Astrocyte (in vitro differentiated cells and primary cell): ENCODE measurements around the genes P4HA2, CCNI2 and SOWAHA.

- PRO-cap: no peak
- RRBS, 2 experiments: no CpG with 5 or more reads among the region's 14 CpGs
Measured at GRCh38 chr5:130818048-130818466, 347.0 kb downstream of the HINT1 start.

- PRO-cap: no peak
- RRBS, 2 experiments: no CpG with 5 or more reads among the region's 6 CpGs
Measured at GRCh38 chr5:131361197-131361611, 97.4 kb downstream of the CDC42SE2 start.

- PRO-cap: no peak
- RRBS, 2 experiments: no CpG with 5 or more reads among the region's 3 CpGs
Measured at GRCh38 chr5:131363946-131364503, 100.2 kb downstream of the CDC42SE2 start.

DNA sequence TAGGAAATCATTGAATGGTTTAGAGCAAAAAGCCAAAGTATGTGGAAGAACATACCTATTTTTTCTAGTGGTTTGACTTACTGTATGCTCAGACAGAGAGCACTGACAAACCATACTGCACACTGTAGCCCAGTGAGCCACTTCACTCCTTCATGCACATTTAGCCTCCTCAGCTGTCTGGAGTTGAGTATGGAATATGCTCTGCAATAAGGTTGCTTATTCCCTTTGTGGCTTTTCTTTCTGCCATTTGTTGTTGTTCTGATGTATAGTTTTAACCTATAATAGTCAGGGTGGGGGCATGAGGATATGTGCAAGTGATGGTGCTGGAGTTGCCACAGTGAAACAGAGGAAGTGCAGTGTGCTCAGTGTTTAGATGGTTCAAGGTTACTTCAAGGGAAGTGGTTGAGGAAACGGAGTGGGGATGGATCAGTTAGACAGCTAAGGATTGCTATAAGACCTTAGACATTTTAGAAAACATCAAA lies 100.7 kb downstream of the CDC42SE2 start:
- PRO-cap: no peak
- RRBS, 2 experiments: no CpG with 5 or more reads among the region's 1 CpG

- PRO-cap: no peak
Measured at GRCh38 chr5:131983248-131983454, 28.3 kb downstream of the ACSL6 start.

GRCh38 chr5:132001522-132002689 lies 9.6 kb downstream of the ACSL6 start:
- PRO-cap: no peak
- RRBS, 2 experiments: no CpG with 5 or more reads among the region's 15 CpGs

DNA sequence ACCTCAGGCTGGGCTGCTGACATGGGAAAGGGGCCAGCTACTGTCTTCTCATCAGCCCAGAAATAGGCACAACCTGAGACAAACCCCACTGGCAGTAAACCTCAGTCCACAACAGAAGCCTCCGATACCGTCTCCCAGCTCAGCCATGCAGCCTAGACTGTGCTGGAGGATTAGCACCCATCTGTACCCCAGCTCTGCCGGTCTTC lies 8.3 kb downstream of the P4HA2 start:
- PRO-cap: no peak
- RRBS, 2 experiments: no CpG with 5 or more reads among the region's 3 CpGs

DNA sequence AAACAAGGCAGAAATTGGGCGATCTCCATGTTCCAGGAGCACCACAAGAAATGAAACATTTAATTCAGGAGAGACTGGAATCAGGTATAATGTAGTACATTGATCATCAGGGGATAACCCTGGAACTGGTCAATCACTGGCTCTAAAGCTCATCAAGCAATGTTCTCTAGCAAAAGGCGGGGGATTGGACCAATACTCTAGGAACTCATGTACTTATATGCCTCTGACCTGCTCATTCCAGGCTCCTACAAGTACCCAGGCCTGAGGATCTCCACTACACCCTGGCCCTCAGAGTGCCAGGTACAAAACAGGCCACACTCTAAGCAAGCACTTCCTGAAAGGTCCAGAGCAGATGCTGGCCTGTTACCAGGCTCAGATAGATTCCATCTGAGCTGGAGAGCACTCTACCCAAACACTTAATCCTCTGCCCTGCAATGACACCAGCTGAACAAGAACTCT lies 3.1 kb downstream of the P4HA2 start:
- PRO-cap: no peak
- RRBS, 2 experiments: no CpG with 5 or more reads among the region's 2 CpGs

GRCh38 chr5:132227709-132228493 lies at the start of gene P4HA2:
Gene P4HA2 (minus strand): TSS chr5:132227853.
- PRO-cap: bidirectional peak, plus-strand start at chr5:132227929, minus-strand start at chr5:132227807
- RRBS, 2 experiments: 6 to 7% methylated on average over 27 to 28 of the region's 74 CpGs

- PRO-cap: no peak
- RRBS, 2 experiments: no CpG with 5 or more reads among the region's 8 CpGs
Measured at GRCh38 chr5:132419611-132420018, 50.1 kb downstream of the SLC22A5 start.

DNA sequence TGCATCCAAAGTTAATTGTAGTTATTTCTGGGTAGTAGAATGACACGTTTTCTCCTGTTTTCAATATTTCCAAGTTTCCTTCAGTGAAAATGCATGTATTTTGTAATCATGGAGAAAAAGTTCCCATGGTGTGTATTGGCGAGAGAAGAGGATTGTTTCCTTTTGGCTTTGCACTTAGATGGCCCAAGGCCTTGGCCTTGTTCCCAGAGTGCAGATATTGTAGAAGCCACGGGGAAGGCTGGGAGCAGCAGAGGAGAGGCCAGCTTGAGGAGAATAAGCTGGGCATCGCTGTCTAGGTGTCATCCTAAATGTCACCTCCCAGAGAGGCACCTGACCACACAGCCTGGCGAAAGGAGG lies 43.9 kb downstream of the IRF1 start:
- PRO-cap: no peak
- RRBS, 2 experiments: no CpG with 5 or more reads among the region's 5 CpGs

DNA sequence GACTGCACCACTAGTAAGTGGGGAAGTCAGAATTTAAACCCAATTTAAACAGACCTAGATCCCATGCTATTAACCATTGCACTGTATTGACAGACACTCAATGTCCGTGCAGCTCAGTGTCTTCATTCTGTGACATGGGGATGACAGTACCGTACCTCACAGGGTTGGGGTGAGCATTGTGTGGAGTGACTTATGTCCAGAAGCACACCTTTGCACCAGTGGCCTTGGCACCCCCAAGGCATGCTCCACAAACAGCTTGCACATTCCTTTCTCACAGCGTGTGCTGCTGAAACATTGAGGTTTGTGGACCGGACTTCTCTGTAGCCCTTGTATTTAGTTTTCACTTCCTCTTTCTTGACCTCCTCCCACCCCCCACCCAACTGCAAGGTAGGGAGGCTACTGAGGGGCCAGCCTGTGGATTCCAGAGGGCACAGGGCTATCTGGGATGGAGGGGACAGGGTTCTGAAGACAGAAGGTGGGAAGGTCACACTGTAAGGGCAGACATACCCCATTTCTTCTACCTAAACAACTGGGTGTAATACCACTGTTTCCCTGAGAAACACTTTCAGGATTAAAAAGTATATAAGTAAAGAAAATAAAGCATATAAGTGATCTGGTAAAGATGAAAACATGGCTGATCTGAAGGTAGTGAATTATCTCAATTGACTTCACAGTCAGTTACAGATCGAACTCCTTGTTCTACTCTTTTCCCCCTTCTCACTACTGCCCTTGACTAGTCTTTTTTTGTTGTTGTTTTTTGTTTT lies 22.9 kb downstream of the IRF1 start:
- PRO-cap: no peak
- RRBS, 2 experiments: no CpG with 5 or more reads among the region's 5 CpGs

DNA sequence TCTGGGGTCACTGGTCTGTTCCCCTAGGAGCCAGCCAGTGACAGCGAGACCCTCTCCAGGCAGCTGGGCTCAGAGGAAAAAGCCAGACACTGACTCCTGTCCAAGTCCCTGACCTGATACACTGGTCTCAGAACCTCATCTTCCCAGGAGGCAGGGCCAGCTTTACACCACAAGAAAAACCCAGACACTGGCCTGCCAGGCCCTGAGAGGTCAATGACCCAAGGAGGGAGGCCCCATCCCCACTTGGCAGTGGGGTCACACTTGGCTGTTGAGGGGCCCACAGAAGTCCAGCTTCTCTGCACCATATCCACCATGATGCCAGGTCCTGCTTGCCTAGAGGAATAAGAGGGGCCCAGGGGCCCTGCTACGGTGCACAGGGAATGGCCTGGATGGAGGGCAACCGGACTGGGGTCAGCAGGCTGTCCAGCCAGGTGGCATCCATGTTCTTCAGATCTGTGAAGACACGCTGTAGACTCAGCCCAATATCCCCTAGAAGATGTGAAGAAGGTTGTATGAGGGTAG lies 6.9 kb downstream of the IRF1 start:
- PRO-cap: no peak
- RRBS, 2 experiments: no CpG with 5 or more reads among the region's 4 CpGs

- PRO-cap: no peak
- RRBS, 2 experiments: no CpG with 5 or more reads among the region's 1 CpG
Measured at GRCh38 chr5:132487353-132487611, 3.3 kb downstream of the IRF1 start.

GRCh38 chr5:132491822-132491912 lies 1.1 kb upstream of the IRF1 start:
- PRO-cap: no peak
- RRBS, 2 experiments: no CpG with 5 or more reads among the region's 1 CpG

DNA sequence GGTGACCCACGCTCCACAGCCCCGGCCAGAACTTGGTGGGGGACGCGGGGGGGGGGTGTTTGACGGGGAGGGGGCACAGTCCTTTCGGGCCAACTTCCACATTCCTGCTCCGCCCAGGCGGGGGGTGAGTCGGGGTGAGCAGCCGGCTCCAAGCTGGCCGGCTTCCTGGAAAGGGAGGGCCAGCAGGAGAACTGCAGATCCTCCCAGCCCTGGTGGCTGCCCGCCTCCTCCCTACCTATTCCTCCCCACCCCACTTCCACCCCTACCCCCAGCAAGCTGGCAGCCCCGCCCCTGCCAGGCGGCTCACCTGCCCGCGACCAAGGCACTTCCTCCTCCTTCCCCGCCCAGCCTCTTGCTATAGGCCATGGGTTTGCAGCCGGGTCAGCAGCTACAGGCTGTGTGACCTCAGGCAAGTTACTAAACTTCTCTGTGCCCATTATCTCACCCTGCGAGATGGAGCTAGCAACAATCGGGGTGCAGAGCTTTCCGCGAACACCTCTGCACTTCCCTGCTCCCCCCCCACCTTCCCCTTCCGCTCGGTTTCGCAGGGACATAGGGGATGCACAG lies 5.6 kb upstream of the IRF1 start:
- PRO-cap: no peak
- RRBS, 2 experiments: 0% methylated on average over 6 of the region's 25 CpGs; no CpG with 5 or more reads in 1 of the 2 experiments

DNA sequence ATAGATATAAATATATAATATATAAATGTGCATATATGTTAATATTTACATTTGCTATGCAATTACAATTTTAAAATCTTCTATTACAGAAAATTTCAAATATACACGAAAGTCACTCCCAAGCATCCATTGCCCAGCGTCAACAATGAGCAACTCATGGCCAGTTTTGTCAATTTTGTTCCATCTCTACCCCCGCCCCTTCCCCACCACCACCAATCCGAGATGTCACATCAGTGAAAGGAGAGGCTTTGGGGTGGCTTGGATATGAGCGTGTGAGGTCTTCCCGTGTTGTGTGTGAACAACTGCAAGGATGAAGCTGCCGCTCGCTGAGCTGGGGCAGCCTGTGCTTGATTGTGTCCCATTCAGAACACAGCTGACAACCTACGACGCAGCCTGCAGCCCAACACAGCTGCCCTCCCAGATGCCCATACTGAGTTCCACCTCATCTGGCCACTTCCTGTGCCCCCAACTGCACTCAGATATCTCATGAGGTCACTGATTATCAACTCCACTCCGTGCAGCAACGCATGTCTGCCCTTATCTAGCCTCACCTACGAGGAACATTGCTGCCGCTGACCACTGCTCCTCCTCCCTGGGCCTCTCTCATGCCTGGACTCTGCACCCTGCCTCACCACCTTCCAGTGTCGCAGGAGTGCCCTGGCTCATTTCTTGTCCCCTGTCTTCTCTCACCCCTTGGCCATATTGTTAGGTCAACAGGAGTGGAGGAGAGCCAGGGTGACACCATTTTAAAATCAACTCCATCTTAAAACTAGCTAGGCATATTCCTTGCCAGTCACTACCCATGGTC lies 7.4 kb upstream of the IL4 start:
- PRO-cap: no peak
- RRBS, 2 experiments: no CpG with 5 or more reads among the region's 15 CpGs

GRCh38 chr5:132746875-132747700 lies at the start of gene CCNI2:
Gene CCNI2 (plus strand): TSS chr5:132747426.
- PRO-cap: no peak
- RRBS, 2 experiments: 2% methylated on average over 21 to 27 of the region's 68 CpGs

DNA sequence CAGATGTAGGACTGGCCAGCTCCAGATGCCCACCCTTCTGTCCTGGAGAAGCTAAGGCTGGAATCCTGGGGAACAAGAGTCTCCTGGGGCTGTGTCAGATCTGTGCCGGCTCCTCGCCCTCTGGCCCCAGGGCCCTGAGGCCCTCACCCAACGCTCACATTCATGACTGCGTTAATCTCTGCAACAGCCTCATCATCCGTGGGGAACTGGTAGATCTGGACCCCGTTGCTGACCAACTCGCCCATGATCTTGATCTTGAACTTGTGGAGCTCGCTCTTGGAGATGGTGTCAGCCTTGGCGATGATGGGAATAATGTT lies 14.8 kb downstream of the SEPTIN8 start:
- PRO-cap: no peak
- RRBS, 2 experiments: no CpG with 5 or more reads among the region's 9 CpGs

DNA sequence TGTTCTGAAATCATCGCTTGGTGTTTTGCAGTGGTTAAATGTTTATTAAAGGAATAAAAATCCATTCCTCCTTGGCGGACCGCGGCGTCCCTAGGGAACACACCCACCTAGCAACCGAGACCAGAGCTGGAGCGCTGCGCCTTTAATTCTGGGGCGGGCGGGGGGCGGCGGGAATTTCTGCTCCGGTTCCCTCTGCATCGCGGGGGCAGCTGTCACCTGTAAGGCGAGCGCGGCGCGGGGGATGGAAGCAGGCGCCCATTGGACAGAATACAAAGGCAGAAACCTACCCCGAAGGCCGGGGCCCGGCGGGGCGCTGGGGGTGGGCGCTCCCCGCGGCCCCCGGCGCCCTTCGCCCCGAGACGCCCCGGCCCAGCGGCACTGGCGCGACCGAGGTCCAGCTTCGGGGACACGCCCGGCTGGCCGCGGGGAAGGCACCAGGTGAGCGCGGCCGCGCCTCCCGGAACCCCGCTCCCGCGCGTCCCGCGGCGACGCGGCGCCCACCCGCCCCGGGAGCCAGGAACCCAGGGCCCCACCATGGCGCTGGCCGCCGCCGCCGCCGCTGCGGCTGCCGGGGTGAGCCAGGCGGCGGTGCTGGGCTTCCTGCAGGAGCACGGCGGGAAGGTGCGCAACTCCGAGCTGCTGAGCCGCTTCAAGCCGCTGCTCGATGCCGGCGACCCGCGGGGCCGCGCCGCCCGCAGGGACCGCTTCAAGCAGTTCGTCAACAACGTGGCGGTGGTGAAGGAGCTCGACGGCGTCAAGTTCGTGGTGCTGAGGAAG lies at the start of gene SOWAHA:
TSS of gene SOWAHA (plus strand) at position 215 of the 777 bp plus-strand sequence.
- PRO-cap: no peak
- RRBS, 2 experiments: 1 to 2% methylated on average over 42 to 64 of the region's 94 CpGs